ENCODE measurements around a stretch of chr7.

DNA sequence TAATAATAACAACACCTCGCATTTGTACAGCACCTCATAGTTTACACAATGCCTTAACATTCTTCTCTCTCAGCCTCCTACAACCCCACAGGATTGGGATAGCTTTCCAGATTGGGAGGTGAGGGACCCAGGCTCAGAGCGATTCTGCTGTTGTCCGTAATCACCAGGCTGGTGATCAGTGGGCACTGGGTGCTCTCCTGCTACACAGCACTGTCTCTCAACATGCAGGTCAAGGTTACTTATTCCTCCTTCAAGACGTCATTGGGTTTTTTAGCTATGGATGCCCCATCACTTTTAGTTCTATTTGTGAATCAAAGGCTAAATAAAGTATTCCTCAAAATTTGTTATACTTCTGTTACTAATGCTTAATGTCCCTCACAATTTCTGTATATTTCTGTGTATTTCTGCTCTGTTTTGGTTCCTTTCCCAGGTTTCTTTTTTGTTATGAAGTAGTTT lies 11.2 kb downstream of the EGFR start:
- PRO-cap, 2 experiments = no peak in any of the 2 experiments
- RAMPAGE, long total RNA, 4 experiments = no peak in any of the 4 experiments

DNA sequence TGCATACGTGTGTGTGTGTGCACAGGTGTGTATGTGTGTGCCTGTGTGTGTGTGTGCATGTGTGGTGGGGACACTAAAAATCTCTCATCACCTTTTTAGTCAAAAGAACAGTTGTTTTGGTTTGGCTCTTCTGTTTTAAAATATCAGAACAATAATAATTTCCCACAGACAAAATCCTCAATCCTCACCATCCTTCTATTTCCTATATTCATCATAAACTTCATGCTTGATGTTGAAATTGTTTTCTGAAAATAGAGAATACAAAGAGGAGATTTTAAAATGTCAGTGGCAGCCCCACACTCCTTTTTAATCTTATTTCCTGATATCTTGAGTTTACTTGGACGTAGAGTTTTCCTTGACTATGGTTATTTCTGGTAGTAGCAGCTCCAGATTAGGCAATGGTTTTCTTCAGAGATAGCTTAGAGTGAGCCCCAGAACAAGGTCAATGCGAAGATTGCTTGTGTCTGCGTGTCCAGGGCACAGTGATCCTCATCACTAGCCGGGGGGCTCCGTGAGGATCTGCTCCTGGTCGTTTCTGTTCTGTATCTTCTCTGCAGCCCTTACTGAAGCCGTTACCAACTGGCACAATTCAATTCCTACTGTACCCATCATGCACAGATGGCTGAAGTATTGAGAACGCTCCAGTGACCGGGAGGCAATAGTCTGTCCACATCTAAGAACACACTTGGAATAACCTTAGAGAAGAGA lies 49.4 kb downstream of the EGFR start:
- PRO-cap, 2 experiments = no peak in any of the 2 experiments
- RAMPAGE, long total RNA, 4 experiments = no peak in any of the 4 experiments

DNA sequence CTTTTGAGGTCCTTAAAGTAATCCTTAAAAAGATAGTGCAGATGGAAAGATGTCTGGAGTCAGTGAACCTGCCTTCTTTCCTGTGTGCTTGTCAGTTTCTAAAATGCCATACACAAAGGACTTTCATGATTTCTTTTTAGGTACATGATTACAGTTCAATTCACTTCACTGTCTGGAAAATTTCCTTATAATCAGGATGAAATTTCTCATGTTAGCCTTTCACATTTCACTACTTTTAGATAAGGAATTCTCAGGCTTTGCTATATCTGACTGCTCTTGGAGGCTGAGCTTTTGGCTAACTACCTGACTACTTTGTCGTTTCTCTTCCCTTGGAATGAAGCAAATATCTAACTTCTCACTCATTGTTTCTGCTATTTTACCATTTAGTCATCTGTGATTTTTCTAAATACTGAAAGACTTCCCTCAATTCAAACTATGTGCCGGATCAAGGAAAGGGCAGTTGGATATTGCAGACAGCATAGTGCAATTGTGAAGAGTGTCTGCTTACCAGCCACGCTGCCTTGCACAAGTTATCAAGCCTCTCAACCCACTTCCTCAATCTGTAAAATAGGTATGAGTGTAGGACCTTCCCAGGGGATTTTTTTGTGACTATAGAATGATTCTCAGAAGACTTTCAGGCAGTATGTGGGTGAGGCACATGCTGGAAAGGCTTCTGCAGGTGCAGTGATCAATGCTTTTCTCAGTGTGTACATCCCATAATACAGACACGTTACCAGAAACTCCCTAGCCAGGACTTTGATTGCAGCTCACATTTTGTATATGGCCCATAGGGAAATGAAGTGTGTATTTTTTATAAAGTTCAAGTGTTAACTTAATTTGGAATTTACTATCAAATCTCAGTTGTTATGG lies 54.2 kb downstream of the EGFR start:
- PRO-cap, 2 experiments = no peak in any of the 2 experiments
- RAMPAGE, long total RNA, 4 experiments = no peak in any of the 4 experiments

GRCh38 chr7:55180907-55181773 lies 162.3 kb downstream of the EGFR start:
- PRO-cap, 2 experiments = no peak in any of the 2 experiments
- RAMPAGE, long total RNA, 4 experiments = no peak in any of the 4 experiments

DNA sequence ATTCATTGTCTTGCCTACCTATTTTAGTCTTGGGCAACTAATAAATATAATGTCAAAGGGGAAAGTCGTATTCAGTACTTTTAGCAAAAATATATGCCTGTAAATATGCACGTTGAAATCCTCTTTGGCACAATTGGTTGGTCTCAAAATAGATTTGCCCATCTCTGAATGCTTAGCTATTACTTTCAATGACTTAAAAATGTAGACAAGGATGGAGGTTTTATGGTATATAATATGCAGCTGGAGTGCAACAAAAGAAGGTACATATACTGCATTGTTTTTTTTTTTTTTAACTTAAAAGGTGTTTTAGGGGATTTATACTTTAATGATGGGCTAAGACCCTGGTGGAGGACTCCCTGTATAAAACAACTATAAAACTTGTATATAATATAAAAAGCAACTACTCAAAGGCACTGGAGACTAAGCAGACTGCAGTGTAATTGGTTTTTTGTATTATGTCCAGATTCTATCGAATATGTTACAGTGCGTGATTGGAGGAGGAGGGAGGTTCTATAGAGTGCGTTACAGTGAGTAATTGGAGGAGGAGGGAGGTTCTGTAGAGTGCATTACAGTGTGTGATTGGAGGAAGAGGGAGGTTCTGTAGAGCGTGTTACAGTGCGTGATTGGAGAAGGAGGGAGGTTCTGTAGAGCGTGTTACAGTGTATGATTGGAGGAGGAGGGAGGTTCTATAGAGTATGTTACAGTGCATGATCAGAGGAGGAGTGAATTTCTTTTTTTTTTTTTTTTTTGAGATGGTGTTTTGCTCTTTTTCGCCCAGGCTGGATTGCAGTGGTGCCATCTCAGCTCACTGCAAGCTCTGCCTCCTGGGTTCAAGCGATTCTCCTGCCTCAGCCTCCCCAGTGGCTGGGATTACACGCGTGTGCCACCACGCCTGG lies 15.2 kb downstream of the LANCL2 start:
- PRO-cap, 2 experiments = no peak in any of the 2 experiments
- RAMPAGE, long total RNA, 4 experiments = no peak in any of the 4 experiments

DNA sequence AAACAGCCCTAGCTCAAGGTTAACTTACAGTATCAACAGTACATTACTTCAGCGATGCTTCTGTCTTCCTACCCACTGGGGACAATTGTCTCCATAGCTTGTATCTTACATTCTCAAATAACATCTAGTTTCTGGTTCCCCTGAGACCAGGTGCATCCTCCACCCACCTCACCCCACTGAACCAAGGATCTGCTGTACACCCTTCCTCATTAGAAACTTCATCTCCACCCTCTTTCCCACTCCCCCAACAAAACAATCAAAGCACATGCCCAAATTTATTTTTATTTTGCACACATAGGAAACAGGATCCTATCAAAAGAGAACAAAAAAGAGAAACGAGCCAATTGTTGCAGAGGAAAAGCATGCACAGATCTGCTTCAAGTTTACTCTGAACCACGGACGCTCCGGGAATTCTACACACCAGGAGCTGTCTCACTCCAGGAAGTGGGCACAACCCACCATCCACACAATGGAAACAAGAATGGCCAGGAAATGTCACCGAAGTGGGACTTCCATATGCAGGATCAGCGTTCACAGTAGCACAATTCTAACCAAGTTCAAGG lies 101.9 kb downstream of the VOPP1 start:
- PRO-cap, 2 experiments = no peak in any of the 2 experiments
- RAMPAGE, long total RNA, 4 experiments = no peak in any of the 4 experiments

GRCh38 chr7:55509234-55509672 lies 63.0 kb downstream of the VOPP1 start:
- PRO-cap, 2 experiments = no peak in any of the 2 experiments
- RAMPAGE, long total RNA, 4 experiments = no peak in any of the 4 experiments

DNA sequence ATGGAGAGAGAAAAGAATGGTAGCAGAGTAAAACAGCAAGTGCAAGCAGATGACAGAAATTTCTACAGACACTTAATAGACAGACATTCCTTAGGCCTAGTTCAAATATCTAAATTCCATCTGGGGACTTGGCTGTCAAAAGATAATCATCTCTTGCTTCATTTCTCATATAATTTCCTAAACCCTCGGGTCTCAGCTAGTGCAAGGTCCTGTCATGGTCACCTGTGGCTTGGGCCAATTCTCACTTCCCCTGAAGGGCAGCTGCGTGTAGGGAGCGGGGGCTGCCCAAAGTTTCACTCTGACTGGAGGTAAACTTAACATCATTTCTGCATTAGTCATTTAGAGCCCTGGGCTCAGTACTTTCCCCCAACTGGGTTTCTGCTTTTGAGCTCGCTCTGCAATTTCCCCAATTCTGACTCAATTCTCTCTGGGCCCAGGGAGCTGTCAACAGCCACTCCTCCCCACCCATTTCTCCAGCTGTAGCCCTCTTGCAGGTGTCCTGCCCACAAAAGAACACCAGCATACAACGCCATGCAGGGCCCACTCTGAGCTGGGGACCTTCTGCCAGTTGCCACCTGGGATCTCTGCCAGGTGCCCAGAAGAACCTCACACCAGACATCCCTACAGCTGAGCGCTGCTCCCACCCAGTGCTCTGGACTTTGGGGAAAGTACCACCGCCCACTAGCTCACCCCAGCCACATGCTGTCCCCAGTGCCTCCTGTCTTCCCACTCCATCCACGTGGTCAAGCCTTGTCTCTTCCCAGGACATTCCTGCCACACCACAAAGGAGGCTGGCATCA lies 38.0 kb downstream of the VOPP1 start:
- PRO-cap, 2 experiments = no peak in any of the 2 experiments
- RAMPAGE, long total RNA, 4 experiments = no peak in any of the 4 experiments

GRCh38 chr7:56055346-56055788 lies 3.8 kb downstream of the CCT6A start:
- PRO-cap, 2 experiments = no peak in any of the 2 experiments
- RAMPAGE, long total RNA, 4 experiments = no peak in any of the 4 experiments

GRCh38 chr7:56063027-56063632 lies 956 bp upstream of the SUMF2 start:
- PRO-cap, 2 experiments = no peak in any of the 2 experiments
- RAMPAGE, long total RNA, 4 experiments = start-site peak on the plus strand in 1 of 4 experiments, at chr7:56063427-56063587 at its widest, 22 reads per replicate

- PRO-cap, 2 experiments = no peak in any of the 2 experiments
- RAMPAGE, long total RNA, 4 experiments = no peak in any of the 4 experiments
Observed at GRCh38 chr7:56072988-56073325, 8.9 kb downstream of the SUMF2 start.

DNA sequence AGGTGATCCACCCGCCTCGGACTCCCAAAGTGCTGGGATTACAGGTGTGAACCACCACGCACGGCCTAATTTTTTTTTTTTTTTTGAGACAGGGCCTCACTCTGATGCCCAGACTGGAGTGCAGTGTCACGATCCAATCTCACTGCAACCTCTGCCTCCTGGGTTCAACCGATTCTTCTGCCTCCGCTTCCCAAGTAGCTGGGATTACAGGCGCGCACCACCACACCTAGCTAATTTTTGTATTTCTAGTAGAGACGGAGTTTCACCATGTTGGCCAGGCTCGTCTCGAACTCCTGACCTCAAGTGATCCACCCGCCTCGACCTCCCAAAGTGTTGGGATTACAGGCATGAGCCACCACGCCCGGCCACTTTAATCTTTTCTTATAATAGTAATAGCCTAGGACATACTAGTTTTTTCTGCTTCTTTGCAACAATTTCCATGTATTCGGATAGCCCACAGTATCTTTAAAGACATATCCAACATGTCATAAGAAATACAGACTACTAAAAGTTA lies 1.4 kb downstream of the CHCHD2 start:
- PRO-cap, 2 experiments = no peak in any of the 2 experiments
- RAMPAGE, long total RNA, 4 experiments = no peak in any of the 4 experiments

DNA sequence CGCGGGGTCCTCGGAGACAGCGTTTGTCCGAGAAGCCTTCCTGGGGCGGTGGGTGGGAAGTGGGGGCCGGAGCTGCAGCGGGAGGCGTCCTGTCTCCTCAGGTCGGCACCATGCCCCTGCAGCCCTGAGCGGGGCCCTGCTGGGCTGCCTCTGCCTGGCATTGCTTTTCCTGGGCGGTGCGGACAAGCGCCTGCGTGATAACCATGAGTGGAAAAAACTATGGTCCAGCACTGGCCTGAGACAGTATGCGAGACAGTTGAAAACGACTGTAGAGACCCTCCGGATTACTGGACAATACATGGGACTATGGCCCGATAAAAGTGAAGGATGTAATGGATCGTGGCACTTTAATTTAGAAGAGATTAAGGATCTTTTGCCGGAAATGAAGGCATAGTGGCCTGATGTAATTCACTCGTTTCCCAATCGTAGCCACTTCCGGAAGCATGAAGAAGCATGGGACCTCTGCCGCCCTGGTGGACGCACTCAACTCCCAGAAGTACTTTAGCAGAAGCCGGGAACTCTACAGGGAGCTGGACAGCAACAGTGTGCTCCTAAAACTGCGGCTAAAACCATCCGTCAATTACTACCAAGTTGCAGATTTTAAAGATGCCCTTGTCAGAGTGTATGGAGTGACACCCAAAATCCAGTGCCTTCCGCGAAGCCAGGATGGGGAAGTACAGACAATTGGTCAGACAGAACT lies 59.5 kb upstream of the NUPR2 start:
- PRO-cap, 2 experiments = no peak in any of the 2 experiments
- RAMPAGE, long total RNA, 4 experiments = no peak in any of the 4 experiments

GRCh38 chr7:64494839-64495339 lies 68.0 kb downstream of the ZNF680 start:
- PRO-cap, 2 experiments = no peak in any of the 2 experiments
- RAMPAGE, long total RNA, 4 experiments = no peak in any of the 4 experiments

GRCh38 chr7:64947078-64948176 lies 44.4 kb downstream of the ZNF273 start:
- PRO-cap, 2 experiments = no peak in any of the 2 experiments
- RAMPAGE, long total RNA, 4 experiments = no peak in any of the 4 experiments

DNA sequence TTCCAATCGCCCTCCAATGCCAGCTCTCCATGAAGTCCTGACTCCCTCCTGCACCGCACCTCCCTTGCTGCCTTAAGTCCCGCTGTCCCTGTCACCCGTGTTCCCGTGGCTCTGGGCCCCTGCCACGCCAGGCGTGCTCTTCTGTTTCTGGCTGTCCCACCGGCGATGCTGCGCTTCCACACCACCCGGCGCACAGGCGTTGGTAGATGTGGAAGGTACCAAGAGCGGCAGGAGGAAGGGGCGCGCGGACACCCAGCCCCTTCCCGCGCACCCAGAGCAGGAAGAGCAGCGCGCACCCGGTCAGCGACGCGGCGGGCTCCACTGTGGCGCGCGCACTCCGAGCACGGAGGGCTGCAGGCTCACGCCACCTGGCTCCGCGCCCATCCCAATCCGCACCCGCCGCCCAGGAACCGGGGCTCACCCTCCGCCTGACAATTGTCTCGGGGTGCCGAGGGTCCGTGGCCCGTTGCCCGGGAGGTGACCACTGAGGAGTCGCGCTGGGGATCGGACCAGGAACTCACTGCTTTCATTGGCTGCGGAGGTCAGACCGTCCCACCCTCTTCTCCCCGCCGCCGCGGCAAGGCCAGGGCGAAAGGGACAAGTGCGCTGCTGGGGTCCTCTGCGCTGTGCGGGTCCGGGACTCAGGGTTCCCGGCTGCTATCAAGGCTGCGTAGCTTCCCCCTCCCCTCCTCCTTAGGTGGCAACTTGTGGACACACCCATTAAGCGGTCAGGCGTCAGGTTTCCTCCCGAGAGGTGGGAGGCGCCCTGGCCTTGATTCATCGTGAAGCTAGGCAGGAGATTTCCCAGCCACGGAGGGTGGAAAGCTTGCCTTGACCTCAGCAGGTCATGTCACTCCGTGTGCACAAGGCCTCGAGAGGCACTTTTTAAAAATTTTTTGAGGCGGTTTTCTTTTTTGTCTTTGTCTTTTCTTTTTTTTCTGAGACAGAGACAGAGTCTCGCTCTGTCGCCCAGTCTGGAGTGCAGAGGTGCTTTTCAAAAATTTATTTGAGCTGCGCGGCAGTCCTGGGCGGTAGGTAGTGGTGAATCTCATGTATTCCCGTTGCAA lies 121.5 kb upstream of the ZNF92 start:
- PRO-cap, 2 experiments = peak in 2 of 2 experiments; most common plus-strand start position 576 of the sequence (in 1); most common minus-strand start position 430 of the sequence (in 1)
- RAMPAGE, long total RNA, 4 experiments = start-site peak on the minus strand in 3 of 4 experiments, centred at positions 332 to 662 of the sequence, 5 to 92 reads per replicate

DNA sequence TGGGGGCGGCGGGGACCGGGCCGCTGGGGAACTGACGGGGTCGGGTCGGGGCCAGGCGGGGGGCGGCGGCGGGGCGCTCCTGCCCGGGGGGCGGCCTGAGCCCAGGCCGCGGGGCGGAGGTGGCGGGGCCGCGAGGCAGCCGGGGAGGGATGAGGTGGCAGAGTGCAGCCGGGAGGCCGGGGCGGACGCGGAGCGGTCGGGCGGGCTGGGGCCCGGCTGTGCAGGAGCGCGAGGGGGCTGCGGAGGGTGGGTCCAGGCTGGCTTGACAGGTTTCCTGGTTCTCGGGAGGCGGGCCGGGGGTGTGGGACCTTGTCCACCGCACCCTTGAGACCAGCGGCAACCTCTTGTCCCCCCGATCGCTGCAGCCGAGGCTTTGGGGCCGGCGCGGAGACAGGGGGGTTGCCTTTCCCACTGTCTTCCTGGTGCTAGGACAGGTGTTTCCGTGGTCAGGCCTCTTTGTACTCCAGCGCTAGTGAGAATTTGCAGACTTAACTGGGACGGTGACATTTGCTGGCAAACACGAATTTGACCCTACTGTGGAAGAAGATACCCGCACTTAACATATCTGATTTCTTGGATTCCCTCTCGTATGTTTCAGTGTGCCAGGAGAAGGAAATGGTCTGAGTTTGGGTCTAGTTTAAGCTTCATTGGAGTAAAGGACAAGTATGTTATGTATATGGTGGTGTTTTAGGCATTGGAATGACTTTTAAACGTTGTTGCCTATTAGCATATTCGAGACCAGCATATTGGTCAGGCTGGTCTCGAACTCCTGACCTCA lies 970 bp downstream of the VKORC1L1 start:
- PRO-cap, 2 experiments = no peak in any of the 2 experiments
- RAMPAGE, long total RNA, 4 experiments = no peak in any of the 4 experiments

GRCh38 chr7:66095171-66095554 lies 19.5 kb upstream of the CRCP start:
- PRO-cap, 2 experiments = no peak in any of the 2 experiments
- RAMPAGE, long total RNA, 4 experiments = no peak in any of the 4 experiments

DNA sequence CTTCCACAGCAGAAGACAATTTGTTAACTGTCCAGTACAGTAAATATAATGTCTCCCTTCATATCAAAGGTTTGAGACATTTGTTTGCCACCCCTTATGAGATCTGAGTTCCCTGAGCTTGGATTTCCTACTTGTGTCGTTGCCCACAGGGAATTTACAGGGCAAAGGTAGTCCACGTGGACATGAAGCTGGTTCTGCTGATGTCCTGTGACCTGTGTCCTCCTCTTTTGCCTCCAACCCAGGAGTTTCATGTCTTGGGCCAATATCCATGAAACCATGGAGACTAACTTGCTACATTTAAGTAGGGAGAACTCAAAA lies 172.3 kb upstream of the KCTD7 start:
- PRO-cap, 2 experiments = no peak in any of the 2 experiments
- RAMPAGE, long total RNA, 4 experiments = no peak in any of the 4 experiments

DNA sequence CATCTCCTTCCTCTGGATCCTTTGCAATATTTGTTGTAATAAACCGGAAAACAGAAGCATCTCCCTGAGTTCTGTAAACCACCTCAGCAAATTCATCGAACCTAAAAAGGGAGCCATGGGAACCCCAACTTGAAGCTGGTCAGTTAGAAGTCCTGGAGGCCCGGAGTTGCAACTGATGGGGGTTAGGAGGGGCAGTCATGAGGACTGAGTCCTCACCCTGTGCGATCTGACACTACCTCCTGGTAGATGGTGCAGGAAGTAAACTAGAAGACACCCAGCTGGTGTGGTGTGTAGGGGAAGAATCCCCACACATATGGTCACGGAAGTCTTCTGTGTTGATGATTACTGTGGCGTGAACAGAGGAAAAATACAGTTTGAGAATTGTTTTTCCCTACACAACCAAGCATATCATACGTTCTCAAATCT lies 164.7 kb upstream of the KCTD7 start:
- PRO-cap, 2 experiments = no peak in any of the 2 experiments
- RAMPAGE, long total RNA, 4 experiments = no peak in any of the 4 experiments

Measured in upper lobe of left lung (tissue), 5 donors.